WTC11 (cell line): ENCODE results near the genes DCAF15 and RFX1.

DNA sequence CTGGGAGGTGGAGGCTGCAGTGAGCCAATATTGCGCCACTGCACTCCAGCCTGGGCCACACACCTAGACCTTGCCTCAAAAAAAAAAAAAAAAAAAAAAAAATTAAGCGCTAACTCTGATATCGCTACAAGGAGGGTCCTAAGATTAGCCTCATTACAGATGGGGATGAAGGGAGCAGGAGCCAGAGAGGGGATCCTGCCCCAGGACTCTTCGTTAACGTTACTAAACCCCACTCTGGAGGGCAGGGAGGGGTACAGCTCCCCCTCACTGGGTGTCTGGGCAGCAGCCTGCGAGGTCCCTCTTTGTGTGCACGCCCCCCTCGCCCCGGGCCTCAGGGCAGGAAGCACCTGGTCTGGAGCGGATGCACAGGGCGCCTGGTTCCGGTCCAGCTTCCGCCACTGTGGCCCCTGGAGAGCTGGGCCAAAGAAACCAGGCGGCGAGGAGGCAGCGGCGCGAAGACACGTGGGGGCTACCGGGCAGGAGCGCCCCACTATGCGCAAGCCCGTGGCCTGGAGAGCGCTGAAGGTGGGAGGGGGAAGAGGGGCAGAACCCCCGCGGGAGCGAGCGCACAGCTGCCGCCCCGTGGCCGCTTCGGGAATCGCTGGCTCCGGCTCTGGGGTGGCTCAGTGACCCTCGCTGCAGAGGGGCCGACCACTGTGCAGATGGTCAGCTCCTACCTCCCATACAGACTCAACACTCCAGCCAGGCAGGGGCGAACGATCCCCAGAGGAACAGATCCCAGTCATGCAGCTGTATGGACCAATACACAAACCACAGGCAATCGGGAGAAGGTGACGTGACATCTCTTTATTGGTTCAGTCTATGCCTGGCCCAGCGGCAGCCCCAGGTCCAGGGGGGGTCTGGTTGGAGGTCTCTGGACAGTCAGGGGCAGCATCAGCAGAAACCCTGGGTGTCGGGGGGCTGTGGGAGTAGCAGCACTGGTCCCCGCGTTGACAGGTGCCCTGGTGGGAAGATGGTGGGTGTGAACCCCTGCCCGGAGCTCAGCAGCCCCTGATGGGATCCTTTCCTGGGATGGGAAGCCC lies 1.8 kb upstream of the LYL1 start:
- PRO-cap: no peak

- PRO-cap: bidirectional peak, plus-strand start at chr19:13155286, minus-strand start at chr19:13155003
These were observed 4.7 kb downstream of the IER2 start for GRCh38 chr19:13154718-13155450.

GRCh38 chr19:13191085-13191590 lies 40.9 kb downstream of the IER2 start:
- PRO-cap: no peak

DNA sequence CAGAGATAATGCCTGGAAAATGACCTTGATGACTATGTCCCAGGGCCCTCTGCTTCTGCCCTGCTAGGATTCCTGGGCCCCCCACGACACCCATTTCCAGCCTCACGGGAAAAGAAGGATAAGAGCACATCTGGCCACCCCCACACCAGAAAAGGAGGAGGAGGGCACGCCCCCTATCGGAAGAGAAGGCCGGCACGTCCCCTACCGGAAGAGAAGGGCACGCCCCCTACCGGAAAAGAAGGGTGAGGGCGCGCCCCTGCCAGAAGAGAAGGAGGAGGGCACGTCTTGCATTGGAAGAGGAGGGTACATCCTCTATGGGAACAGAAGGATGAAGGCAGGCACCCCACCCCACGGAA lies 84.3 kb downstream of the IER2 start:
- PRO-cap: no peak

GRCh38 chr19:13755003-13755275 lies 7.2 kb downstream of the YJU2B start:
- PRO-cap: no peak

DNA sequence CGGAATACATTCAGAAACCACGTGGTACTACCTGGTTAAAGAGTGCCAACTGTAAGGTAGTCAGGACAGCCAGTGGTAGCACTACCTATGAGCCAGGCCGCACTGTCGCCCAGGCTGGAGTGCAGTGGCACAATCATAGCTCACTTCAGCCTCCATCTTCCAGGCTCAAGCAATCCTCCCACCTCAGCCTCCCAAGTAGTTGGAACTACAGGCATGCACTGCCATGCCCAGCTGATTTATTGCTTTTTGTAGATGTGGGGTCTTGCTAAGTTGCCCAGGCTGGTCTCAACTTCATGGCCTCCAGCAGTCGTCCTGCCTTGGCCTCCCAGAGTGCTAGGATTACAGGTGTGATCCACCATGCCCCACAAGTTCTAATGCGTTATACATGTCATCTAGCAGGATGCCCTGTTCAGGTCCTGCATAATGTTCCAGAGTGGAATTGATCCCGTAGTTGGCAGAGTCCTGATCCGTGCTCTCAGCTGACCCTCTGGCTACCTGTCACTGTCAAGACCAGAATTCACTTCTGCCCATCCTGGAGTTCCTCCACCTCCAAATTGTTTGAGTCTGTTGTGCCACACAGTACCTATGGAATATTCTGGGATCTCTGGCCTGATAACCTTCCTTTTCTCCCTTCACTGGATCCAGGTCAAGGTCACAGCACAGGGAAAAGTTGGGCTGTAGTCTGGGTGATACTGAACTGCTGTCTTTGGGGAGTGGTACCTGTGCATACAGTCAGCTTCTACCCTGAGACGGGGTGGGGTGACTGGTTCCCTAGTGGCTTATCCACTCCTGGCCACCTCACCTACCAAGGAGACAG lies 4.7 kb downstream of the C19orf53 start:
- PRO-cap: no peak

GRCh38 chr19:13794853-13795212 lies 410 bp upstream of the ZSWIM4 start:
- PRO-cap: bidirectional peak, plus-strand start at chr19:13795443, minus-strand start at chr19:13795028

DNA sequence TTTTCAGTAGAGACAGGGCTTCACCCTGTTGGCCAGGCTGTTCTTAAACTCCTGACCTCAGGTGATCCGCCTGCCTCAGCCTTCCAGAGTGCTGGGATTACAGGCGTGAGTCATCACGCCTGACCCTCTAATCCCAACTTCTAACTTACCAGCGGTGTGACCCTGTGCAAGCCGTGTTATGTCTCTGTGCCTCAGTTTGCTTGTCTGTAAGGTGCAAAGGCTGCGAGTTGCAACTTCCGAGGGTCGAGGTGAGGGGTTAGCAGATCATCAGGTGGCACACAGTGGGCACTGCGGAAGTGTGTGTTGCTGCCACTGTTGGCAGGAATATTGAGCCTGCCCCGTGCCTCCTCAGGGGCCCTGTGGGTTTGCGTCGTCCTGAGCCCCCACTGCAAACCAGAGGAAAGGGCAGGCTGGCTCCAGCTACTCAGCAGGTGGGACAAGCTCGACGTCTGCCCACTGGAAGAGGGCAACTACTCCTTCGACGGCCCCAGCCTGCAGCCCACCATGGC lies 17.5 kb downstream of the ZSWIM4 start:
- PRO-cap: no peak

GRCh38 chr19:13834206-13834666 lies 39.0 kb downstream of the ZSWIM4 start:
- PRO-cap: no peak

- PRO-cap: no peak
These were observed 39.4 kb downstream of the ZSWIM4 start for GRCh38 chr19:13834667-13835089.

GRCh38 chr19:13952289-13952799 lies at the start of gene DCAF15:
Gene DCAF15, plus strand, starts transcription at chr19:13952509.
- PRO-cap: unidirectional peak, plus-strand start at chr19:13952509; bidirectional peak, plus-strand start at chr19:13952929, minus-strand start at chr19:13952730

- PRO-cap: bidirectional peak, plus-strand start at chr19:14006367, minus-strand start at chr19:14006320; bidirectional peak, plus-strand start at chr19:14006938, minus-strand start at chr19:14006563
These were observed at the start of gene RFX1 for GRCh38 chr19:14006182-14006868. Gene RFX1, minus strand, starts transcription at chr19:14006320.

GRCh38 chr19:14072868-14073261 lies 279 bp downstream of the MISP3 start:
- PRO-cap: no peak

DNA sequence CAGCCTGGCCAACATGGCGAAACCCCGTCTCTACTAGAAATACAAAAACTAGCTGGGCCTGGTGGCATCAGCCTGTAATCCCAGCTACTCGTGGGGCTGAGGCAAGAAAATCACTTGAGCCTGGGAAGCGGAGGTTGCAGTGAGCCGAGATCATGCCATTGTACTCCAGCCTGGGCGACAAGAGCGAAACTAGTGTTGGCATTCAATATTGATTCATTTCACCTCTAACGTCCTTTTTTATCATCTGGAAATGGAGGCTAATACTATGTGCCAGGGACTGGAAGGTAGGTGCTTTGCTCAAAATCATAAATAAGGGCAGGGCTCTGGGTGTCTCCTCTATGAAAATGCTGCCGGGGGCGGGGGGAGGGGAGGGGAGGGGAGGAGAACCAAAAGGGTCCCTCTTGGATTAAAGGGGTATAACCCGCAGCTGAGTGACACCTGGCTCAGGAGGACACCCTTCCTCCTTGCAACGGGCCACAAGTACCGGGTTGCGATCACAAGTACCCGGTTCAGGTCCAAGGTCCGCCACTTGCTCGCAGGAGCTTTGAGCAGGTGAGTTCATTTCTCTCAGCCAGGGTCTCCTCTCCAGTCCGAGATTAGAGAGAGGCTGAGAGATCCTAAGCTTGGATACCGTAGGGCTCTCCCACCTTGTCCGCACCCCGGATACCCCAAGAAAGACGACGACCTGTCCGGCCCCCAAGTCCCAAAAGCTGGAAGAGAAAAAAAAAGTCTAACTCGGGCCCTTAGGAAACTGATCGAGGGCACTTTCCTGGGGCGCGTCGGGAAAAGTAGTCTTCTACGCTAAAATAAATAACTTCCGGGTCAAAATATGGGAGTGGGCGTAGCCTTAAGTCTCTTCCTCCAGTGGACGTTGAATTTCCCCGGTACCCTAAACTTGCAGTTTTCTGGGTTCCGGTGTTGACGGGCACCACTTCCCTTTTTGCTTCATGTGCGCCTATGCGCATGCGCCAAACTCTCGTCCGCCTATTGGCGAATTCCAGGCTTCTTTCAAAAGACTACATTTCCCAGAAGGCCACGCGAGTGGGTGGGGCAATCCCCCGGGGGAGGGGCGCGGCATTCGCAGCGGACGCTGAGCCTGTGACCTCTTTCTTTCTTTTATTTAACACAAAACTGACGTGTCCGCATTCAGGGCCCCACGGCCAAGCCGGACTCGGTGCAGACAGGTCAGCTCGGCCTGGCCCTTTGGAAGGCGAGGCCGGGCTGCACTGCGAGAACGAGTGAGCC lies 4.6 kb downstream of the C19orf67 start:
- PRO-cap: unidirectional peak, minus-strand start at position 719 of the sequence; bidirectional peak, plus-strand start at position 1,145 of the sequence, minus-strand start at position 790 of the sequence

DNA sequence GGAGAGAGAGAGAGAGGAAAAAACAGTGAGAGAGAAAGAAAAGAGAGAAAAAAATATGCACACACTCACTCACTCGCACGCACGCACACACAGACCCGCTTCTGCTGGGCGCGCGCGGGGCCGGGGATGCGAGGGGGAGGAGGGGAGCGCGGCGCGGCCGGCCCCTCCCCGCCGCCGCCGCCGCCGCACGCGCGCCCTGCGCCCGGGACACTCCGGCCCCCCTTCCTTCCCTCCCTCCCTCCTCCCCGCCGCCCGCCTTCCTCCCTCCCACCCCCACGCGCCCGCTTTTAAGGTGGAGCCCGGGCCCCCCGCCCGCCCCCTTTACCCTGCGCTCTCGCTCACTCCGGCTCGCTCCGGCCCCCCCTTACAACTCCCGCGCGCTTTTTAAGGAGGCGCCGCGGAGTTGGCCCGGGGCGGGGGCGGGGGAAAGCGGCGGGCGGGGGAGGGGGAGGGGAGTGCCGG lies 5.1 kb upstream of the C19orf67 start:
- PRO-cap: bidirectional peak, plus-strand start outside the sequence, minus-strand start at position 386 of the sequence

DNA sequence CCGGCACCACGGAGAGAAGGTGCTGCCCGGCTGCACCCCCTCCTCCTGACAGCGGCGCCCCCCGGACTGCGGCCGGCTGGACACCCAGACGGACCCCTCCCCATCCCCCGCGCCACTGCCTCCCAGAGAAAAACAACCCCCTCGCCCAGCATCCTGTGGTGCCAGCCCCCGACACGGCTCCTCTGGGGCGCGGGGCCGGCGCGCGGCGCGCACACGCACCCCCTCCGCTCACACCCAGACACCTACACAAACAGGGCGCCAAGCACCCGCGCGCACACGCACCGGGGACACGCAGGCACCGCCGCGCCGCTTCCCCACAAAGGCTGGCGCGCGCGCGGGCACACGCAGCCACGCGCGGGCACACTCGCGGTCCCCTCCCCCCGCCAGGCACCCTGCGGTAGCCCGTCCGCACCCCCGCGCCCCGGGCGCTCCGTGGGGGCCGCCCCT lies 621 bp downstream of the ADGRL1 start:
- PRO-cap: no peak

- PRO-cap: no peak
These were observed 10.9 kb upstream of the ADGRE5 start for GRCh38 chr19:14370143-14370852.

DNA sequence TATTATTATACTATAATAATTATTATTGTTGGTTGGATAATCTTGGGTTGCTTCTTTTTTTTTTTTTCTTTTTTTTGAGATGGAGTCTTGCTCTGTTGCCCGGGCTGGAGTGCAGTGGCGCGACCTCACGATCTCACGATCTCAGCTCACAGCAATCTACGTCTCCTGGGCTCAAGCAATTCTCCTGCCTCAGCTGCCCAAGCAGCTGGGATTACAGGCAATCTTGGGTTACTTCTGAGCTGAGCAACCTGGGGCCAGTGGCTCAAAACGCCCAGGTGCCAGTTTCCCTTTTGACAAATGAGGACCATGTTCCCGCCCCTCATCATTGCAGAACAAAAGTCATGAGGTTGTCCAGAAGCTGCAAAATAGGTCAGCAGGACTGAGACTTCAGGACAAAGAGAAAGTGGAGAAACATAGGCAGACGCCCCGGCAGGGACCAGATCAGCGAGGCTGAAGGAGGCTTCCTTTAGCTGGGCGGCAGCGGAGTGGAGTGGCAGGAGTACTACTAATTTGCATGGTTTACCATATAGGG lies 3.4 kb upstream of the ADGRE5 start:
- PRO-cap: no peak

- PRO-cap: unidirectional peak, minus-strand start at chr19:14405927; bidirectional peak, plus-strand start at chr19:14406374, minus-strand start at chr19:14406161
These were observed 13.4 kb downstream of the DDX39A start for GRCh38 chr19:14405388-14406478.

- PRO-cap: no peak
These were observed 7.5 kb downstream of the DDX39A start for GRCh38 chr19:14411326-14412298.